HL-60 (cell line): Measurements from ENCODE around the genes ARL5A and RPRM.

GRCh38 chr2:150529380-150529725, 41.9 kb upstream of the RND3 start:
- RRBS: no CpG with 5 or more reads among the region's 3 CpGs

DNA sequence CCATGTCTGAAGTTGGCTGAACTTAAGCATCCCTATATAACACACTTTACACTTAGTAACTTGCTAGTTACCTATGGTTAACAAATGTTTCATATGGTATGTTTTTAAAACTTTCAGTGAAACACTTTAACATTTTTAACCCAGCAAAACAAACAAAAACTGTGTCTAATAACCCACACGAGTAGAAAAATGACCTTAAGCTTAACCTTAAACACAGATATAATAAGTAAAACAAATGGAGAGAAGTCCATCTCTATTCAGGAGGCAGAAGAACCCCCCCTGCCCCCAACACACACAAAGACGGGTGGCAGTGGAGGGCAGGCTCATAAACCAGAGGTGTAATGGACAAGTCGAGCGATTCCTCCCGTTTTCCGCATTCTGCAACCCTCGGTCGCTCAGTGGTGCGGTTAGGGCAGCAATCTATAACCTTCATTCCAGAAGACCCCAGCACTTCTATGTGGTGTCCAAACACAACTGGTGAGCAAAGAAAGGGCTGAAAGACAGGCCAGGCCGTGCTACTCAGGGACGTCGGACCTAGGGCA, 843 bp downstream of the ARL5A start:
- RRBS: no CpG with 5 or more reads among the region's 12 CpGs

DNA sequence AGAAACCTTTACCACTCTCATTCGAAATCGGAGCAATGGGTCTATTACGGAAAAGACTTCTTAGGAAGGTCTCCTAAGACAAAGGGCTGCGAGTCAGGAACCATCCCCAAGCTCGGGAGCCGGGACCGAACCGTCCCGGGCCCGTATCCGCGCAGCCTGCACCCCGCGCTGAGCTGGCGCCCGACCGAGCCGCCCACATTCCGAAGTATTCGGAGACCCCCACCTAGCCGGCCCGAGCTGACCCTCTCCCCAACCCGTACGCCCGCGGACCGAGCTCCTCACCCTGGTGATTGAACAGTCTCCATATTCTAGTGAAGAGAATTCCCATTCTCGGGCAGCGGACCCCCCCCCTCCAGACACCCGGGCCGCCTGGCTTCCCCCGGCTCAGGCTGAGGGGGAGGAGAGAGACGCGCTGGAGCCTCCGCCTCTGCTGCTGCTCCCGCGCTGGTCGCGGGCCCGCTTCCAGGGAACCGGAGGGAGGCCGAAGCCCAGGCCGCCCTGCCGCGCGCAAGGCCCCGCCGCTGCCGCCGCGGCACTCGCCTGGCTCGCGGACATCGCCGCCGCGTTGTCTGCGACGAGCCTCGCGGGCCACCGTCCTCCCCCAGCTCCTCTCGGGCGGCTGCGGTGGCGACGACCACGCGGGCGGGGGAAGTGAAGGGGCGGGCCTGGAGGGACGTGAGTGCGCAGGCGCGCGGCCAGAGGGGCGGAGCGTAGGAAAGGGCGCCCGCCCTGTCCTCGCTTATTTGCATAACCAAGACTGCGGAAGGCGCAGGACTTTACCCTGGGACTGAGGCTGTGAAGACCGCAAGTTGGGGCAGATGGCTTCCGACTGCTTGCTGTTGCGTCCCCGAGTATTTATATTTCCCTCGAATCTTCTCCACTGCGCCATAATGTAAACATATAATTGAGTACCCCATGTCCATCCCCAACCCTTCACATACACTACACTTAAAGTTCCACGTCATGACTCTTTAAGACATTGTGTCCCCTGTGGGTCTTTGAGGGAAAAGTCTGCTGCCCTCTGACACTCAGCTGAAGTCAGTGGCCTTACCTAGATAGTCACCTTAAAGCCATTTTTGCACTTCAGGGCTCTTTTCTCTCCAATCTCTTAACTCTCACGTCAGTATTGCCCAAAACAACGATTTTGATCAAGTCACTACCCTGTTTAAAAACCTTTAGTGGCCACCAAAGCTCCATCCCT, at the start of gene ARL5A:
Gene ARL5A (minus strand): TSS at position 573 of the 1,201 bp plus-strand sequence.
- RRBS: 4% methylated on average over 12 of the region's 93 CpGs

GRCh38 chr2:152342616-152343026, 7.6 kb downstream of the FMNL2 start:
- RRBS: no CpG with 5 or more reads among the region's 2 CpGs

DNA sequence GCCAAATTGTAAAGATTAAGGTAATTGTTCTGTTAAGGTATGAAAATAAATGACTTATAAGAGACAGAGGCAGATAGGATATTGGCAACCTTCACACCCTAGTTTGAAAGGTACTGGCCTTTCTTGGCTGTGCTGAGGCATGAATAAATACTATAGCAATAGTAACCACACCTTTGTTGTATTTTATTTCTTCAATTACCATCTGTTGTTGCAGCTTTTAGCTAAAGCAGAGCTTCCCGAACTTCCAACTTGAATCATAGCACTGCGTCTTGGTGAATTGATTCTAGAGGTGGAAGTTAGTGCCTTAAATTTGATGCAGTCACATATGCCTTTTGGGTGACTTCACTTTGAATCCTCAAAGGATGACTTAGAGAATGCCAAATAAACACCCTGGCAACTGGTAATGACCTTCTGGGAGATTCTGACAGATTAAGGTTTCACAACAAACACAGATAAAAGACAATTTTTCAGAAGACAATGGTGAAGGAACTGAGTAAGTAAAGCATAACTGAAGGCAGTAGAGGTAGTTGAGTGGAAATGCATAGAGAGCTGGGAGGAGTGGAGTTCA, 56.0 kb downstream of the FMNL2 start:
- RRBS: no CpG with 5 or more reads among the region's 2 CpGs

DNA sequence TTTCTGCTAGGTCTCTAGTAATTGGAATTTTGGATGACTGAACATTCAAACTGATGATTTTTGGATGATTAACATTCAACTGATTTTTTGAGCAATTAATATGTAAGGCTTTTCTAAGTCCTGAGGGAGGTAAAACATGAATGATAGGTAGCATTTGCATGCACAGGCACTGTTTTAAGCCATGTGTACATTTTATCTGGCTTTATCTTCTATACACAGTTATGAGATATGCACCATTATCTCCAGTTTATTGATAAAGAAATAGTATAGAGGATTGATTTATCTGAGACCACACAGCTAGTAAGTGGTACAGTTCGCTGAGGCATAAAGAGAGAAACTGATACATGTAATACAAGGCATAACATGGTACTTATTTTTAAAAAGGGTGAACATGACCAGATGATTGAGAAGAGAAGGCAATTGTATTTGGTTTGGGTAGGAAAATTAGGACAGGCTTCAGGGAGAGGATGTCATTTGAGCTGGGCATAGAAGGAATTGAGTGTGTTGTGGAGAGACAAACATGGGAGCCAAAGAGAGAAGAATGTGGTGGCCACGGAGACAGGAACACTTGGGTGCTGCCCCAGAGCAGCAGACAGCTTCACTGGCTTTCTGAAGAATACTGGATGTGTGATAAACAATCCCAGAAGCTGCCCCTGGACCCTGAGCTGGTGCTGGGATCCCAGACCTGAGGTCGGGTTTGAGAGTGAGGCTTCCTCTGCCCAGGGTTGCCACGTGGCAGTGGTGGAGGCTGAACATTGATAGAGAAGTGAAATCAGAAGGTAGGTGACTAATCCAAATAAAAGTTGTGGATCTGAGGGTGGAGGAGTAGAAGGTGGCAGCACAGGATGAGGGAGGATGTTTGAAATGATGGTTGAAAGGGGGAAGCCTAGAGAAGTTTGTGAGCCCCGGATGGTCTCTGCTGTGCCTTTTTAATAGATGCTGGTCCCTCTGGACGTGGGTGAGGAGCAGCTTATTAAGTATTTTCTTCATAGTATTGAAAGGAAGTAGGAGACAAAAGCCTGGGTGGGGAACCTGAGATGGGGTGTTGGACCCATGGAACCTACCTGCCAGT, 63.8 kb downstream of the FMNL2 start:
- RRBS: no CpG with 5 or more reads among the region's 6 CpGs

DNA sequence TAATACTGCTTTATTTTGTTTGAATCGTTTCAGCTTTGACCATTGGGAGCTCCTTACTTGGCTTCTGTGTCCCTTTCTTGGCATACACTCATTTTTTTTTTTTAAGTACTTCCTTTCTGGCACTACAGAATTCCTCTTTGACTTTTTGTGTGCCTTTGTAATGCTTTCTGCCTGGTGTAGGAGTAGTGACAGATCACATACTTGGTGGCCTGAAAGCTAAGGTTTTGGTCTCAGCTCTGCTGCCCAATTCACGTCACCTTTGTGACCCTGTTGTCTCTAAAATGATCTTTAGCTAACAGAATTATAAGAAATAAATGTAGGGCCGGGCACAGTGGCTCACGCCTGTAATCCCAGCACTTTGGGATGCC, 68.5 kb downstream of the FMNL2 start:
- RRBS: no CpG with 5 or more reads among the region's 4 CpGs

- RRBS: no CpG with 5 or more reads among the region's 5 CpGs
Observed at GRCh38 chr2:152432053-152432954, 97.3 kb downstream of the FMNL2 start.

GRCh38 chr2:152804367-152804594, 85.9 kb downstream of the ARL6IP6 start:
- RRBS: no CpG with 5 or more reads among the region's 6 CpGs

GRCh38 chr2:153478273-153479310, at the start of gene RPRM:
Gene RPRM, minus strand, starts transcription at chr2:153478762.
- RRBS: 6% methylated on average over 29 of the region's 95 CpGs

GRCh38 chr2:153593257-153593657, 114.7 kb upstream of the RPRM start:
- RRBS: no CpG with 5 or more reads among the region's 4 CpGs

GRCh38 chr2:154447722-154448135, 250.8 kb upstream of the KCNJ3 start:
- RRBS: no CpG with 5 or more reads among the region's 1 CpG

GRCh38 chr2:156327501-156328007, 5.0 kb downstream of the NR4A2 start:
- RRBS: 97% methylated on average over 7 of the region's 16 CpGs

DNA sequence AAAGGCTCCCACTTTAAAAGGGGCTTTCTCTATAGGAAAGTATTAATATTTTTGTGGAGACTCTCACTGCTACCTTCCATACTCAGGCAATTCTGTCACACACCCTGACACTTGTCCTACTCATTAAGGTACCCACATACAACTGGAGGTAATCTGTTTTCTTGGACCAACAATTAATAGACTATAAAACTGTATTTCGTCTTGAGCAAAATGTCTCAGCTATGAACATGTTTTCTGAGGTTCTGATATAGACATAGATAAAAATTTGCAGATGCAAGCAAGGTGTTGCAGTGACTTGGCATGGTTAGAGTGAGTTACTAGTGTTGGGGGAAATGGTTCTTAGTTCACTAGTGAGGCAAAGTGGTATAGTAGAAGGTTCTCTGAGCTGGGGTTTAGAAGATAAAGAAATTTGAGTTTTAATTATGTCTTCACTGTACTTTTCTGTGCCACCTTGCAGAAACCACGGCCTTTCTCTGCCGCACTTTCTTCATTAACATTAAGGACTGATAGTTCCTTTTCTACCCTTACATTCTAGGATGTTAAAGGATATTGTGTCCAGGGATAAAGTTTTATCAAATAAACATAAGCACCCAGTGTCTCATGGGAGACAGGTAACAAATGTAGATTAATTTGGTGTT, 10.8 kb upstream of the NR4A2 start:
- RRBS: no CpG with 5 or more reads among the region's 3 CpGs

- RRBS: no CpG with 5 or more reads among the region's 2 CpGs
Observed at GRCh38 chr2:156544935-156545597, 108.9 kb downstream of the GPD2 start.

DNA sequence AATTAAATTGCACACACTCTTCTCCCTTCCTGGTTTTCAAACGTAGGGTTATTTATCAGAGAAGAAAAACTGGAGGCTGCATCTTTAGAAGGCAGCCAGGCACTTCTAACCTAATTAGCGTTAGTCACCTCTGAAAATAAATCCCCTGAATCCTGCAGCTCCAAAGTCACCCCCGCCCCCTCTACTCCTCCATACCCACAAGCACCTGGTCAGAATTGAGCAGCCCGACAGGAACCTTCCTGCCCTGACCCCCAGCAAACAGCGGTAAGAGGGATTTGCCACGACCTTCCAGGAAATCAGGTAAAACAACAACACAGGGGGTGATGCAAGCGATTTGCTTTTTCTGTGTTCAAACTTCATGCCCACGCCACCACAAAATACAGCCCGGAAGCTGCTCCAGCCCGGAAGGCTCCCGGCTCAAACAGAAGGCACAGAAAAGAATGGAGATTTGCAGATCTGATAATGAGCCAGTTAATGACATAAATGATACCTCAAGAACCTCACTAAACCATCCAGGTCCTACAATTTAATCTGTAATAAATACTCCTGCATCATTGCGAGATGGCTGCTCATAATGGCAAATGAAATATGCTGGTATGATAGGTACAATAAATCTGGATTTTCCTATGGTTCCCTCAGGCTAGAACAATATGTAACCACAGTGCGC, 367.1 kb downstream of the GPD2 start:
- RRBS: no CpG with 5 or more reads among the region's 13 CpGs

DNA sequence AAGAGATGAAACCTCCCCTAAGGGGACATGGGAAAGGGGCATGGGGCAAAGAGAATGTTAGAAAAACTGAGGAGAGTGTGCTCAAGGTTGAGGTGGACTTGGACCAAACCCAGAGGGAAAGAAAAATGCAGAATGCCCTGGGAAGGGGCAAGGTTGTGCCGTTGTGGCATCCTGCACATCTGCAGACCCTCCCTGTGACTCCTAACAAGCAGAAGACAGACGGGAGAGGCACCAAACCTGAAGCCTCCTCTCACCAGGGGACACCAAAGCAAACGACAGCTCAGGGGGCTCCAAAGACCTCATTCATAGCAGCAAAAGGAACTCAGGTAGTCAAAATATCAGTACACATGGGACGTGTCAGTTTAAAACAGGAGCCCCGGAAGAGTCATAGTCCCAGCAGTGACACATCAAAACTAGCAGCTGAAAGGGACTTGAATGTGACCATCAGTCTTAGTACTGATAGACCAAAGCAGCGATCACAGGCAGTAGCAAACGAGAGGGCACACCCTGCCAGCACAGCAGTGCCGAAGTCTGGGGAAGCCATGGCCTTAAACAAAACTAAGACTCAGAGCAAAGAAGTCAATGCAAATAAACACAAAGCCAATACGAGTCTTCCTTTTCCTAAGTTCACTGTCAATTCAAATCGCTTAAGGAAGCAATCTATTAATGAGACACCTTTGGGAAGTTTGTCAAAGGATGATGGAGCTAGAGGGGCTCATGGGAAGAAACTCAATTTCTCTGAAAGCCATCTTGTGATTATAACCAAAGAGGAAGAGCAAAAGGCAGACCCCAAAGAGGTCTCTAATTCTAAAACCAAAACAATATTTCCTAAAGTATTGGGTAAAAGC, 1.0 kb downstream of the GALNT5 start:
- RRBS: no CpG with 5 or more reads among the region's 10 CpGs

- RRBS: no CpG with 5 or more reads among the region's 13 CpGs
Observed at GRCh38 chr2:157380231-157380562, 54.6 kb upstream of the ERMN start.